Esophagus muscularis mucosa (tissue), 4 donors: ENCODE data around the genes CLEC2A and KLRK1.

GRCh38 chr12:8819480-8820040, 2.9 kb upstream of the A2ML1 start:
- PRO-cap, result no peak
- RAMPAGE, long total RNA, 4 experiments, result no peak in any of the 4 experiments

- PRO-cap, result no peak
- RAMPAGE, long total RNA, 4 experiments, result no peak in any of the 4 experiments
Observed at GRCh38 chr12:9077888-9078498, 37.7 kb downstream of the A2M start.

DNA sequence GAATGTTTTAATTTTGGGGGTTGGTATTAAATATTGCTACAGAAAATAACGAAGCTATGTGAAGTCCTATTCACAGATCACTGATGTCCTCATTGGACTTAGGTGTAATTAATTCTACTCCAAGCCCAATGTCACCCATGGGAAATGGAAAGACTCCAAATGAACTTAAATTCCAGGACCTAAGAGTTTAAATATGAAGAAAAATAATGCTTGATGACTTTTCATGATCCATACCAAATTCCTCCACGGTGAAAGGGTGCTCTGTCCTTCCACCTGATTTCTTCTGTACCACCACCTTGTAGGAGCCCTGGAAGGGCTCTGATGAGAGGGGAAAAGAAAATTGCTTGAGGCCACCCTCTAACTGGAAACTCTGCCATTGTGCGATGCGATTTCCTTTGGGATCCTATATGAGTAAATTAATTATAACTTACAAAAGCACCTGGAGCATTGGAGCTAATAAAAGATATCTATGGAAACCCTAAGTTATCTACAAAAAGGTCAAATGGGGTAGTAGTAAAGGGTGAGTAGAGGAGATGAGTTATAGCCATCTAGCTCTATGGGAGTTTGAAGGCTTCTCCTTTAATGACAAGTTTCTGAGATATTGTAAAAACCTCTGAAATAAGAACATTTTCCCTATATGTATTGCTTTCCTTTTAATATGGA, 6.0 kb downstream of the A2M start:
- PRO-cap, result no peak
- RAMPAGE, long total RNA, 4 experiments, result no peak in any of the 4 experiments

- PRO-cap, result no peak
- RAMPAGE, long total RNA, 4 experiments, result no peak in any of the 4 experiments
Observed at GRCh38 chr12:9117909-9118979, 2.5 kb upstream of the A2M start.

GRCh38 chr12:9293982-9294654, 85.9 kb upstream of the PZP start:
- PRO-cap, result no peak
- RAMPAGE, long total RNA, 4 experiments, result no peak in any of the 4 experiments

- PRO-cap, result no peak
- RAMPAGE, long total RNA, 4 experiments, result no peak in any of the 4 experiments
Observed at GRCh38 chr12:9632757-9633069, 25.0 kb upstream of the KLRB1 start.

DNA sequence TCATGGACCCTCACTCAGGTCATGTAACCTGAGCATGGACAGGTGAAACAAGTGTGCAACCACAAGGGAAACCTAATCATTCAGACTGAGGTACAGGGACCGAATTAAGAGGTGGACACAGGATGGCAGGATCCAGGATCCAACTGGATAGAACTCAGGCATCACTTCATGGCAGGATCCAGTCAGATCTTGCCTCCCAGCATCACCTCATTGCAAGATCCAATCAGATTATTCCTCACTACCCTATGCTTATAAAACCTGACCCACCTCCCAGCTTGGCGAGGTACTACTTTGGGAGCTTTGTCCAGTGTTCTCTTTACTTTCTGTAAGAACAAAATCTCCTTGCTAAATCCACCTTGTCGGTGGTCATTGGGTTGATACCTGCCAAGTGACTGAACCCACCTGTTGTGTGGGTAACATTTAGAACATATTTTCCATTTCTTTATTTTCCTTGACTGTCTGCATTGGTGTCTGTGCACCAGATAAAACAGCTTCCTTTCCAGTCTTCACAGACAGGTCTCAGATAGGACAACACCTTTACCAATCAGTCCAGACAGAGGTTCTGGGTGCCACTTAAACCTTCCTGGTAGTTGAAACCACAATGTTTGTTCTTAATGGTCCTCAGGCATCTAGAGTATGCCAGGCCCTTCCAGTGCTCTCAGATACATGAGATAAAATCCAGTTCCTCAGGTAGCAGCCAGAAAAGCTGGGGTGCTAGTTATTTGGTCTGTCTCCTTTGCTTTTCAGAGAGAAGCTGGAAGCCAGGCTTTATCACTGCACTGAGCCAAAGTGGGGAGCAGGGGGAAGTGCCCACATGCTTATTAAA, 7.2 kb upstream of the CLEC2D start:
- PRO-cap, result no peak
- RAMPAGE, long total RNA, 4 experiments, result no peak in any of the 4 experiments

DNA sequence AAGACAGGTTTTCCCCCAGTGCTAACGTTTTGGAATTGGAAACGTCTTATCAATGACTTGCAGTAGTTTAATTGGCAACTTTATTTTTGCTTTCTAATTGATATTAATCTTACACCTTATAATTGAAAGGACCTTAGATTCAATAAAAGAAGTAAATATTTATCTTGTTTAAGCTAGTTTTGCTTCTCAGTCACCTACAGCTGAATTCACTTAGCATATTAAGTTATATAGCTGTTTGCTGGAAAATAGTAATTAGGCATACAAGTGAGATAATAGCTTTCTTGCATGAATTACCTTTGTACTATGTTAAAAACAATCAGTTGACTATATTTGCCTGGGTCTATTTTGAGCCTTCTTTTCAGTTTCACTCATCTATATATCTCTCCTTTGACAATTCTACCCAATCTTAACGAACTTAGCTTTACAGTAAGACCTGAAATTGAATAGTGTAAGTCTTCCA, 43.3 kb downstream of the CD69 start:
- PRO-cap, result no peak
- RAMPAGE, long total RNA, 4 experiments, result no peak in any of the 4 experiments

DNA sequence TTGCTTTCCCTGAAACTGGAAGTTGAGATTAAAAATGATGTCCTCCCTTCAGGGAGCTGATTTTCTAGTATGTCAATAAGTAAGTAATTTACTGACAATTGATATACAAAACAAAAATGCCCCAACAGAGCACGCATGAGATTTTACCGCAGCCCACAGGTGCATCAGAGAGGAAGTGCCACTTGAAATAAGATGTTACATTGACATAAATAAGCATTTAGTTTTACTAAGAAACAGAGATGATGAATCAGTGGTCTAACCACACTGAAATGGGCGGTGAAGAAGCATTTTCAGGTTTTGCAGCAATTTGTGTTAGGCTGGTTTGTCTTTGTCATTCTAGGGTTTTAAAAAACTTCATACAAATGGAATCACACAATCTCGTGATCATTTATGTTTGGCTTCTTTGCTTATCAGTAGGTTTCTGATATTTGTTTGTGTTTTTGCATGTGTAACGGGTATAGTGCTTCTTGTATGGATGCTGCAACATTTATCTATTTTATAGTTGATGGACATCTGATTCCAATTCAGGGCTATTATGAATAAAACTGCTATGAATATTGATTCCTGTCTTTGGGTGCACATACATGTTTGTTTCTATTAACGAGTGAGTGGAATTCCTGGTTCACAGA, 18.8 kb downstream of the CD69 start:
- PRO-cap, result no peak
- RAMPAGE, long total RNA, 4 experiments, result no peak in any of the 4 experiments

DNA sequence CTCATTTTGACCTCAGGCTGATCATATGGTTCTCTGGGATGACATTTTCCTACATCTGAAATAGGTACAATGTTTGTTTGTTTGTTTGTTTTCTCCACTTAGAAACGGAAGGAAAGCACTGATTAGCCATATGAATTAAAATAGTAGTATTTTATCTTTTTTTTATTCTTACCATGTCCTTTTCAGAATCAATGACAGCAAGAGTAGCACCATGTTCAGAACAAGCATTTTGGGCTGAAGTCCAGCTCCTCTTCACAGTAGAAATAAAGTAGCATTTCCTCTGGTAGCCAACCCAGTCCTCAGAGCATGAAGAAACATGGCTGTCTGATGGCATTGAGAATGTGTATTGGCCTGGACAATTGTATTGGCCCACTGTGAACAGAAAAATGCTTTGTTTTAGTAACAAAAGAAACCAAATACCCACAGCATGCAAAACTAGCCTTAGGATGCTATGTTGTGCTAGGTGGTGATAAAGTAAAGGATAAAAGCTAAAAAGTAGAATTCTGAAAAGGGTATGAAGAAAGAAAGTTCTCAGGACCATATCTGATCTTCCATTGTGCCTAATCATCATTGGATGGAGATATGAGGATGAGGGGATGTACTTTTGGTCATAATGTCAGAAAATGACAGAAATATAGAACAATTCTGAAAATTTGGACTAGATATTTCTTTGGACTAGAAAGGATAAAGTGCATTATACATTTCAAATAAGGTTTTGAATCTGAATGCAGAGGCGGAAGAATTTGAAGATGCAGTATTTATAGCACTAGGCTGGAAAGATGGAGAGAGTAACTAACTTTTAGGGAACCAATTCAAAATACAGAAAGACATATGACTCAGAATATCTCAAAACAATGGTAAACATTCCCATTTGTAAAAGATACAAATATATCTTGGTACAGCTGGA, 5.6 kb downstream of the CD69 start:
- PRO-cap, result no peak
- RAMPAGE, long total RNA, 4 experiments, result no peak in any of the 4 experiments

GRCh38 chr12:9776112-9776425, 15.4 kb upstream of the CD69 start:
- PRO-cap, result unidirectional peak, plus-strand start at chr12:9776273
- RAMPAGE, long total RNA, 4 experiments, result no peak in any of the 4 experiments

DNA sequence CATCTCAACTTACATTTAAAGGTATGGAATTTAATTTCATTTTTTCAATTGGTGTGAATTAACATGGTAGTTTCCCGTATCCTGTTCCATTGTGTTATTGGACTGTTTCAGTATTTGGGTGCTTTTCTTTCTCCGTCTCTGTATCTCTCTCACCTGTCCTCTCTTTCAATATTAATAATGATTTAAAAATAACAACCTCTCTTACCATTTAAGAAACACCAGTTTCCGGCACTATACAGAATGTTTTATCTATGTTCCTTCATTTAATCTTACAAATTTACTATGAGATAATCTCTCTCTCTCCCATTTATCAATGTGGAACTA, 290 bp downstream of the KLRF1 start:
- PRO-cap, result no peak
- RAMPAGE, long total RNA, 4 experiments, result no peak in any of the 4 experiments

- PRO-cap, result no peak
- RAMPAGE, long total RNA, 4 experiments, result no peak in any of the 4 experiments
Observed at GRCh38 chr12:9852354-9853506, 16.4 kb downstream of the CLEC2B start.

DNA sequence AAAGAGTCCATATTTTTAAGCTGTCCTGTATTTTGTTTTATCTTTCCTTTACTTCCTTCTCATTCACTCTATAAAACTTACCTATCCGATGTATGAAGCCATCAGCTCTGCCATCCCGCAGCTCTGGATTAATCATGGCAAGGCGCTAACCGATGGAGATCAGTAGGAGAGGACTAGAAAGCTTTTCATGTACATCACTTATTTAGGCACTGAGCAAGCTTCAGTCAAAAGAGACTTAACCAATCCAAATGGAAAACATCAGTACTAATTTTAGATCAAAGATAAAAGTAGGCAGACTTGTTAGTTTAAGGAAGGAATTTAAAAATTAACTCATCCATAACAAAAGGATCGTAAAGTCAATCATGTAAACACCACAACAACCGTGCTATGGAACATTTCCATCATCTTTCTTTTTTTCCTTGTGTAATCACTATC, at the start of gene CLEC2A:
CLEC2A (minus strand) TSS at position 177 of the 435 bp plus-strand sequence.
- PRO-cap, result no peak
- RAMPAGE, long total RNA, 4 experiments, result no peak in any of the 4 experiments

DNA sequence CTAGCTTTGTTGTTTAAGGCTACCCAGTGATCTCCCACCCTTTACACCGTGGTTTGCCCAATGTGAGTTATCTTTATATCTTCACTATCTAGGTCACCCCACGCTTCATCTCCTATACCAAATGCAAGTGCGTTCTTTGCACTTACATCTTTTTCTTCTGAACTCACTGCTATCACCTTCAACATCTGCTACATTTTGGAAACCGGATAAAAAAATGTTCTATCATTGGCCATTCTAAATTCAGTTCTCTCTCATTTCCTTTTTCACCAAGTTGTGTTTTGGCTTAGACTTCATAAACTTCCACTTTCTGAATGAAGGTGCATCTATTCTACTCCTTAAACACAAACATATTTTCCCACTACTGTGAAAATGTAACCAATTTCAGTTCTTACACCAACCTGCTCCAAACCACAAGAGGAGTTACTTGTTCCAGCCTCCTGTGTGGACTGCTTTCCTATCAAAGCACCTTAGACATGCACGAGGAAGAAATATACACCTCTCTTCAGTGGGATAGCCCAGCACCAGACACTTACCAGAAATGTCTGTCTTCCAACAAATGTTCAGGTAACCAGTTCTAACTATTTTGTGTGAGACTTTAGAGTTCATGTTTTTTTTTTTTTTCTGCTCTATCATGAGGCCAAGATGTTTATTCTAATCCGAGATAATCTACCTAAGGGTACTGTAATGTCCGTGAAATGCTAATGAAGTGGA, 21.9 kb downstream of the CLEC9A start:
- PRO-cap, result no peak
- RAMPAGE, long total RNA, 4 experiments, result no peak in any of the 4 experiments

- PRO-cap, result bidirectional peak, plus-strand start at chr12:10097700, minus-strand start at chr12:10097629
- RAMPAGE, long total RNA, 4 experiments, result no peak in any of the 4 experiments
Observed at GRCh38 chr12:10097335-10098148, 1.2 kb downstream of the CLEC1A start.

DNA sequence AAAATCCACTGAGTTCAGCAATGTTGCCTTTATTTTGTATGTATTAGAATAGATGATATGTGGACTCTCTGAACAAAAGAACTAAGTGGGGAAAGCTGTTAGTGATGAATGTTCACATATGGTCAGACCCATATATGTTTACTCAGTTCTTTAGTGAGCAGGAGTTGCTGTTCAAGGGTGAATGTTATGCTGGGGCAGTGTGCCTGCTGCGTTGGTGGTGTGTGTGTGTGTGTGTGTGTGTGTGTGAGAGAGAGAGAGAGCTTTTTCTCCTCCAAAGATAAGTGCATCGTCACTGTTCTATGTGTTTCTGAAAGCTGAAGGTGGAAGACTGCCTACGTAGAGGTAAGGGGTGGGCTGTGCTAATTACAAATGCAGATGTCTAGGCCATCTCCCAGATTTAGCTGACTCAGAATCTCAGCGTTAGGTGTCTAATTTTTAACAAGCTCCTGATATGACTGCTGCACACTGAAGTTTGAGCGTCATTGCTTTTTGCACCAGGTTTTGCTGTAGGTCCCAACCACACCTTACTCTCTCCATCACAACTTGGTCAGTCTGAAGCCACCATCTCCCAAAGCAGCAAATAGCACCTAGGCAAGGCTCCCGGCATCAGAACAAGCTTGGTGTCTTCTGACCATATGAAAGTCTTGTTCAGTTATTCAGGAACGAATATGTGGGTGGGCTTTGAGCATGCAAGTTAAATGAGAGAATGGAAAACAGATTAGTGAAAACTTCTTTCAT, 10.6 kb downstream of the GABARAPL1 start:
- PRO-cap, result no peak
- RAMPAGE, long total RNA, 4 experiments, result no peak in any of the 4 experiments

DNA sequence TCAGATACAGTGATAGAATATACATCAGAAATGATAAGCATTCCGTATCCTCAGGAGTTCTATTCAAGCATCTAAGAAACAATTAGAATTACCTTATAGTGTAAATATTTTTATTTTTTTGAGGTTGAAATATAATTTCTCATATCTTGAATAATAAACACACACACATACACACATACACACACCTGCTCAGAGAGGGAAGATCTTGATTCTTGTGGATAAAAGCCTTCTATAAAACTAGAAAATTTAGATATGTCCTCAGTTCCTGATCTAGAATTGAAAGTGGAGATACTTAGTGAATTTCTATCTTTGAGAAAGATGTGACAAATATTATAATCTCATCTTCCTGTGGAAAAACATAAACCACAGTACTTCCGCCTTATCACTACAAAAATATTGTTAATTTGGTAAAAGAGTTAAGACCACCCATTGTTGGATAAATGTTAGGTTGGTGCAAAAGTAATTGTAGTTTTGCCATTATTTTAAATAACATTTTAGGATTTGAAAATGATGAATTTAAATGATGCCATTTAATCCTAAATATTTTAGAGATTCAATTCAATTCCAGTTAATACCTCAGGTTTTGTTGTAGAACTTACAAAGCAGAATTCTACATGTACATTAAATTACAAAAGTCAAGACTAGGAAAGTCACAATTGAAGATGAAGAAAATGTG, at the start of gene KLRK1:
KLRK1 (minus strand) TSS at position 284 of the 676 bp plus-strand sequence.
- PRO-cap, result no peak
- RAMPAGE, long total RNA, 4 experiments, result start-site peak on the minus strand in 1 of 4 experiments, centred at position 272 of the sequence, 15 reads per replicate

- PRO-cap, result no peak
- RAMPAGE, long total RNA, 4 experiments, result no peak in any of the 4 experiments
Observed at GRCh38 chr12:10397179-10397856, 7.5 kb upstream of the KLRK1 start.

DNA sequence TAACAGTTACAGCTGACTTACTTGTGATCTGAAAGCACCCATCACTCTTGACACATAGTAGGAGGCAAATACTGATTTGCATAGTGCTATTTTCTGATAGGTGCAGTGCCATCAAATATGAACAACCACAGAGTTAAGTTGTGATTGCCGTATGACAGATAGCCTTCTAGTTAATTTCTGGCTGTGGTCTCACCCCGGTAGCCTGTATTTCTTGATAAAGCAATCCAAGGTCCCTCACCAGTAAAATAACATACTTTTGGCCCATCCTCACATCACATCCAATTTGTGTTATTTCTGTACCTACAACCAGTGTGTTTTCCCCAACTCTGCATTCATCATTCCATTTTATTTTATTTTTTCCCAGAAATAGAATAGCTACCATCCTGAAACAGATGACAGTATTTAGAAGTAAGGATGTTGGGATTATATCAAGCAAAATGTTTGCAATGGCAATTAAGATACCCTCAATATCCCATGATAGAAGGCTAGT, 23.4 kb upstream of the STYK1 start:
- PRO-cap, result no peak
- RAMPAGE, long total RNA, 4 experiments, result no peak in any of the 4 experiments